ENCODE data around the genes CMAS, SOX5 and ETFRF1.

- PRO-cap = no peak
Observed at GRCh38 chr12:20272734-20273191, 95.6 kb upstream of the PDE3A start.

DNA sequence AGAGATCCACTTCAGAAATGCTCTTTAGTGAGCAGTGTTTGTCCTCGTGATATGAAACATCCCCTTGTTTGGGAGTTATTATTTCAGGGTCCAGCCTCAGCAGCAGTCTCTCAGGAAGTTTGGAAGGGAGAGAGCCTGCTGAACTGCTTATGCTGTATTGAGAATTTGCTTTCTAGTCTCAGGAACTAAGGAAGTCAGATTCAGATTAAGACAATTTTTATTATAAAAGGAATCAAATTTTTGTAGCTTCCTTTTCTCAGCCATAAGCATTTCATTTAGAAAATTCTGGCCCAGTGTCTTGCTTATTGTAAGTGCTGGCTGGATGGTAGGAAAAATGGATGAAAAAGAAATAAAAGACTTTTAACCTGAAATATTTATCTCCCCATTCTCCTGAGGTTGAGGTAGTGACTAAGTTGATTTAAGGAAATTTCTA is 11.0 kb downstream of the PDE3A start:
- PRO-cap = unidirectional peak, plus-strand start at position 113 of the sequence; unidirectional peak, minus-strand start at position 121 of the sequence

- PRO-cap = no peak
Observed at GRCh38 chr12:20413179-20413977, 45.0 kb downstream of the PDE3A start.

GRCh38 chr12:21353327-21353913 is 18.7 kb upstream of the SLCO1A2 start:
- PRO-cap = no peak

GRCh38 chr12:21656019-21656471 is 1.6 kb downstream of the LDHB start:
- PRO-cap = no peak

DNA sequence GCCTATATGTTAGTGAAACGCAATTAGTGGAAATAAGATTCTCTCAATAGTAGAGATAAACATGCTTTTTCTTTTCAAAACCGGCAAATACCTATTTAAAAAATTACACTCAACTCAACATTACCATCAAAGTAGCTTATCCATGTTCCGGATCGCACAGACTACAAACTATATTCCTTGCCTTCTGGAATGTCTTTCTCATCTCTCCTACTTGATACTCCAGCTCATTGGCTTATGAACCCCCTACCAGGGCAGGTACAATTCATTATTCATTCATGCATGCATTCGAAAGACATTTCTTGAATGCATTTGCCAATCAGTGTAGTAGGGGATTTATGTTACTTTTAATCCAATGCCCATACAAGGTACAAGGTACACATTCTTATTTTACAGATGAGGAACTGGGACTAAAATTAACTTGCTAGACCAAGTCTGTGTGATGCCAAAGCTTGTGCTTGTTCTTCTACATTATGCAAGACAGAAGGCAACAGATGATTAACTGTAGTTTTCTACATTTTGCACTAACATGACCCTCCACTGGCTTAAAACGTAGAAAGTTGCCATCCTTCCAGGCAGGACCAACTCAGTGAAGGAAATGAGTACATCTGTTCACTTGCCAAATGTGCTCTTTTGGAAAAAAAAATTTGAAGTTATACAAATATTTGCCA is 53.7 kb upstream of the KCNJ8 start:
- PRO-cap = no peak

DNA sequence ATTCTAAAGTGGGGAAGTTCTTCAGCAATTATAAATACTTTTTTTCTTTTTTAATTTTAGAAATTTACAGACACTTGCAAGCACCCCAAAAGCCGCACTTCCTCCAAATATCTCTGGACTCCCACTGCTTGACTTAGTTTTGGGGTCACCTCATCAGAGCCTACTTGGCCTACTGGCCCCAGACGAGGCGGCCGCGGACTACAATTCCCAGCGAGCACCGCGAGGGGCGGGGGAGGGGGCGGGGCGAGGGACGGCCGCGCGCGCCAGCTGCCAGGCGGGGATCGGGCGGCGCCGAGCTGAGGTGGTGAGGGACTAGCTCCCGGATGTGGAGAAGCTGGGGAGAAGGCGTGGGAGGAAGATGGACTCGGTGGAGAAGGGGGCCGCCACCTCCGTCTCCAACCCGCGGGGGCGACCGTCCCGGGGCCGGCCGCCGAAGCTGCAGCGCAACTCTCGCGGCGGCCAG is at the start of gene CMAS:
Gene CMAS, plus strand, starts transcription at position 273 of the 463 bp plus-strand sequence.
- PRO-cap = unidirectional peak, plus-strand start at position 273 of the sequence

- PRO-cap = no peak
Observed at GRCh38 chr12:22256209-22256579, 78.3 kb downstream of the ST8SIA1 start.

GRCh38 chr12:22332873-22333733 is 1.4 kb downstream of the ST8SIA1 start:
- PRO-cap = no peak

GRCh38 chr12:22409135-22409444 is 74.6 kb upstream of the ST8SIA1 start:
- PRO-cap = no peak

DNA sequence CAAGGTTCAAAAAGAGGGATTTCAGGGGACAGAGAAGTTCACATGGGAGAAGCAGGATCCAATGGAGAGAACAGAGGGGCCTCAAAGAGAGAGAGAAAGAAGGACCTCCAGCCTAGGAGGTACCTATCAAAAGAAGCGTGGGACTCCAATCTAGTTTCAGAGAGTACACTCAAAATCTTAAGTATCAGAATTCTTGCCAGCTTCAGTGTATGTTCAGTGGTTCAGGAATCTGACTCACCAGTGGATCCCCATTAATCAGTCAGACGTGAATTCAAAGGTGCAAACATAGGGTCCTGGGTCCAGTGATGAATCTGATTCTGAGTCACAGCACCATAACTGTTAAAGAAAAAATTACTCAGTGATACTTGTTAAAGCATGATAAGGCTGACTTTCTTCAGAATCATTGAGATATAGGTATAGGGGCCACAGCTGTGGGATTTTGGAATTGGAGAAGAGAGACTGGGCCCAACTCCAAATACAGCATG is 33.2 kb downstream of the ETNK1 start:
- PRO-cap = no peak

DNA sequence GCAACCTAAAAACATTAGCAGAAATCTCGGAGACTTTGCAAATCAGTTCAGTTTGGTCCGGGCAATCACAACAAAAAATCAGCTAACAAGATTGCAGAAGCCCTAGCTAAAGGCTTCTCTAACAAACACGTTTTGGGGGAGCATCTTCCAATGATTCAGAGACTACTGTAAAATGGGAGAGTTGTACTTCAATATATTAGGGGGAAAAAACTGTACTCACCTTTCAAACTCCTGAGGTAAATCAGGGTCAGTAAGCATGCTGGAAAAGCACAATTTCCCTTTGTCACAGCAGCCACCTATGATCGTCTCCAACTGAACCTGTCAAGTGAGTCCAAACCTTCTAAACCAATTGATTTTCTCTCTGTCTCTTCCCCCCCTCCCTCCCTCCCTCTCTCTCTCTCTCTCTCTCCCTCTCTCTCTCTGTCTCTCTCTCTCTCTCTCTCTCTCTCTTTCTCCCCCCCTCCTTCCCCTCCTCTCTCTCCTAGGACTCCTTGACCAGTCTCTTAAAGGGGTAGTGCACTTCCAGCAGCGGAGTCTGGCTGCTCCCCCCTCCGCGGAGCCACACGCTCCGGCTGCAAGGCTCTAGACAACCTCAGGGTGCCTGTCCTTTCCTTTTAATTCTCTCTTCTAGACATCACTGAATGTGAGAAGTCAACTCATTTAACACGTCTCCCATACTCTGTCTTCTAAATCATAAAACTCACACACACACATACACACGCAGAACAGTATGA is at the start of gene SOX5:
Gene SOX5, minus strand, starts transcription at position 327 of the 734 bp plus-strand sequence.
- PRO-cap = no peak

DNA sequence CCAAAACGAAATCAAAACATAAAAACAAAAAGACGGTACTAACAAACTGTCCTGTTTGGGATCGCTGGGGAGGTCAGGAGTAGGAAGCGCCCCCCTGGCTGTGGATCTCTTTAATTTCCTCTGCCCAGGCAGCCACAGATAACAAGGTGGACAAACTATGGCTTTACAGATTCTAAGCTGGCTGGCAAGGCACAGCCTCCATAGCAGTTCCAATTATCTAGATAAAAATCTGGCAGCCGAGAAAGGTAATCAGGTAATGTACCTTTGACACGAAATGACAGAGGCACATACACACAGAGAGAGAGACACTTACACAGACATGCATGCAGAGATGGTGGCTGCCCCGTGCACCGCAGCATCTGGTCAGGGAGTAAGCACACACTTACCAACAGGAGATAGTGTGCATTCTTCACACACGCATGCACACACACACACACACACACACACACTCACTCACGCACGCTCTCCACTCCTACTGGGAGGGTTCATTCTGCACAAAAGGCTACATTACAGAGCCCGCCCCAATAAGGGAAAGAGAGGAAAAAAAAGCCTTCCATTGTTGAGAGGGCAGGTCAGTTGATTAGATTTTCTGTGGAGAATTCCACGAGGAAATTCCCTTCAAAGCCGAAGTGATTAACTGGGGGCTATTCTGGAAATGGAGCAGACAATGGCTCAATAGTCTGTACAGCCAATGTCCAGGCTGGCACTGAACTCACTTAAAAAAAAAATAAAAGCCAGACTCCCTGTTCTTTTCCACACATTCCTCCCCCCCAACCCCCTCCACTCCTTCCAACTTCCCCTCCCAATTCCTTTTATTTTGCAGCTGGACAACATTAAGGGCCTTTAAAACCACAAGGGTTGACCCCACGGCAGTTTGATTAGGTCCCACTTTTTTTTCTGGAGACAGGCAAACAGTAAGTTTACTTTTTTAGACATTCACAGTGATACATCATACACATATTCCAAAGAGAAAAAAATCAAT is 1.4 kb upstream of the SOX5 start:
- PRO-cap = no peak

DNA sequence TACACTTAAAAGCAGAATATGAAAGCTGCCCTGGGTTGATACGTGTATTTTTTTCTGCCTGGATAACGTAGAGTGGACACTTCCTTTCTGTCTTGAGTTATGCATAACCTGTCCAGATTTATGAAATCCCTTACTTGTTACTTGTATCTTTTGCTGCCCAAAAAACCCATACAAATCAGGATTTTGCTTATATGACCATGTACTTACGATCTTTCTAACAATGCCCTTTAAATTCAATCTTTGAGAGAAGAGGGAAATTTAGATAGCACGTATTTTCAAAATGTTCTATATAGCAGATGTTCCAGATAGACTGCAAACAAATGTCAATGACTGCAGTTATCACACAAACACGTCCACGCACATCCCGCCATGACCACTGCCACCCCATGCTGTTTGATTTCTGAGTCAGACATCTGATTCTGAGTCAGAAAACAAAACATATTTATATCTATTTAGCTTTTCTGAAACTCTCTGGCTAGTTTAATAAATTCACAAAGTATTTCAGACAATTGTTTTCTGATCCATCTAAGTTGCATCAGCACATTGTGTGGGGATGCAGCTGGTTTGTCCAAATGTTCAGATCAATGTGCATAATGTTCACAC is 2.2 kb downstream of the IRAG2 start:
- PRO-cap = no peak

GRCh38 chr12:25056440-25057484 is 4.3 kb downstream of the IRAG2 start:
- PRO-cap = no peak

- PRO-cap = no peak
Observed at GRCh38 chr12:25058591-25058872, 6.0 kb downstream of the IRAG2 start.

GRCh38 chr12:25194908-25196165 is at the start of gene ETFRF1:
ETFRF1 (plus strand) TSS chr12:25195237.
- PRO-cap = bidirectional peak, plus-strand start at chr12:25195282, minus-strand start at chr12:25195077

GRCh38 chr12:25206500-25207105 is 11.6 kb downstream of the ETFRF1 start:
- PRO-cap = no peak

DNA sequence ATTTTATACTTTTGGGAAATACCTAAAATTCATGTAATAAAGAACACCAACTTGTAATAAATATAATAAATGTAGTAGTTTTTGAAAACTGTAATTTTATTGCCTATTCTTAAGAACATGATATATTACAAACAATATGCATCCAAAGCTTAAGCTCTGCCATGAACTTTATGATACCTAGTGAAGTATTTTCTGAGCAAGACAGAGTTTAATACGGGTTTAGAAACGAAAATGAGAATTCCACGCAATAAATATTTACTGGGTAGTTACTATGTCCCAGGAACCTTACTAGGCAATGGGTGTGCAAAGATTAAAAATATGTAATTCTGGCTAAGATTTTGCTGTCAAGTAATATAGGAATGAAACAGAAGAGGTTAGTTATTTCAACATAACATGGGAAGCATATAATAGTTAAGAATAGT is 18.6 kb downstream of the ETFRF1 start:
- PRO-cap = no peak

DNA sequence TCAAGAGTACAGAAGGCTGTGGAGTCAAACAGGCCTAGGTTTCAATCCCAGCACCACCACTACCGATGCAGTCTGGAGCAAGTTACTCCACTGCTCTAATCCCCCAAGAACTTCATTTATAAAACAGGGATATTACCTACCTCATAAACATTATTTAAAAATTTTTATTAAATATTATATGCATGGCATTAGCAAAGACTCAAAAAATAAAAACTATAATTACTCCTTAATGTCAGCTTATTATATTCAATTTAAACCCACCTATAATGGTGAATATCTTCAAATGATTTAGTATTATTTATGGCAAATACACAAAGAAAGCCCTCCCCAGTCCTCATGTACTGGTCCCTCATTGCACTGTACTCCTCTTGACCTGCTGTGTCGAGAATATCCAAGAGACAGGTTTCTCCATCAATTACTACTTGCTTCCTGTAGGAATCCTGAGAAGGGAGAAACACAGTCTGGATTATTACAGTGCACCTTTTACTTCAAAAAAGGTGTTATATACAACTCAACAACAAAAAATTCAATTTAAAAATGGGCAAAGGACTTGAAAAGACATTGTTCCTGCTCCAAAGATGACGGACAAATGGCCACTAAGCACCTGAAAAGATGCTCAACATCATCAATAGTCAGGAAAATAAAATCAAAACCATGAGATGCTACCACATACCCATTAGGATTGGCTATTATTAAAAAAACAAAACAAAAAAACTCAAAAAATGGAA is 23.6 kb downstream of the KRAS start:
- PRO-cap = no peak